Mesenchymal stem cell of adipose (primary cell): Measurements from ENCODE around the gene FGB.

DNA sequence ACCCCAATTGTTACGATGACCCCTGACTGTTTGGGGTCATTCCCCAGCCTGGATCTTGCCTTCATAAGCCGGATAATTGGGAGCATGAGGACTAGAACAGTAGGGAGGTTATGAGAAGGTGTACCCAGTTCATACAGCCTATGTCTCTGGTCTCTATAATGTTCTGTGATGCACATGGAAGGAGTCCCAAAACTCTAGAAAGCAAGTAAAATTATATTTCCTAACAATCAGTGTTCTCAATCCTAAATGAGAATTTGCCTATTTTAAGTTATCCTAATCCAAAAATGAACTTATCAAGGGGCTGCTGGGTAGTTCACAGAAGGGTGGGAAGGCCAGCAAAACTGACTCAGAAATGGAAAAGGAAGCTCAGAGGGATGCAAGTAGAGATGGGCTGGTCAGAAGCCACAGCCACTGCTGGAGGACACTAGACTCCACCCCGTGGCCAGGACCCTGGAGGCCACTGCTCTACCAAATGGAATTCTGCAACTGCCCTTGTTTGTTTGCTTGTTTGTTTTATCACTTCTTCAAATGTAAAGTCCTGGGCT lies 254.9 kb upstream of the SFRP2 start:
- CAGE, long polyA plus RNA = no peak

- CAGE, long polyA plus RNA = no peak
These were observed 15.5 kb upstream of the DCHS2 start for GRCh38 chr4:154506978-154507577.

GRCh38 chr4:154535306-154536233 lies 14.6 kb downstream of the PLRG1 start:
- CAGE, long polyA plus RNA = no peak

- CAGE, long polyA plus RNA = no peak
These were observed 478 bp downstream of the PLRG1 start for GRCh38 chr4:154549583-154550260.

GRCh38 chr4:154550691-154550940 lies 416 bp upstream of the PLRG1 start:
- CAGE, long polyA plus RNA = no peak

DNA sequence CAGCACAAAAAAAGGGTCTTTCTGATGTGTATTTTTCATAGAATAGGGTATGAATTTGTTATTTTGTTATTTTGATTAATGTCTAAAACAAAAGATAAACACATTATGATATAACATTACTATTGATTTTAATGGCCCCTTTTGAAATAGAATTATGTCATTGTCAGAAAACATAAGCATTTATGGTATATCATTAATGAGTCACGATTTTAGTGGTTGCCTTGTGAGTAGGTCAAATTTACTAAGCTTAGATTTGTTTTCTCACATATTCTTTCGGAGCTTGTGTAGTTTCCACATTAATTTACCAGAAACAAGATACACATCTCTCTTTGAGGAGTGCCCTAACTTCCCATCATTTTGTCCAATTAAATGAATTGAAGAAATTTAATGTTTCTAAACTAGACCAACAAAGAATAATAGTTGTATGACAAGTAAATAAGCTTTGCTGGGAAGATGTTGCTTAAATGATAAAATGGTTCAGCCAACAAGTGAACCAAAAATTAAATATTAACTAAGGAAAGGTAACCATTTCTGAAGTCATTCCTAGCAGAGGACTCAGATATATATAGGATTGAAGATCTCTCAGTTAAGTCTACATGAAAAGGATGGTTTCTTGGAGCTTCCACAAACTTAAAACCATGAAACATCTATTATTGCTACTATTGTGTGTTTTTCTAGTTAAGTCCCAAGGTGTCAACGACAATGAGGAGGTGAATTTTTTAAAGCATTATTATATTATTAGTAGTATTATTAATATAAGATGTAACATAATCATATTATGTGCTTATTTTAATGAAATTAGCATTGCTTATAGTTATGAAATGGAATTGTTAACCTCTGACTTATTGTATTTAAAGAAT lies at the start of gene FGB:
FGB (plus strand) TSS at position 589 of the 860 bp plus-strand sequence.
- CAGE, long polyA plus RNA = no peak

DNA sequence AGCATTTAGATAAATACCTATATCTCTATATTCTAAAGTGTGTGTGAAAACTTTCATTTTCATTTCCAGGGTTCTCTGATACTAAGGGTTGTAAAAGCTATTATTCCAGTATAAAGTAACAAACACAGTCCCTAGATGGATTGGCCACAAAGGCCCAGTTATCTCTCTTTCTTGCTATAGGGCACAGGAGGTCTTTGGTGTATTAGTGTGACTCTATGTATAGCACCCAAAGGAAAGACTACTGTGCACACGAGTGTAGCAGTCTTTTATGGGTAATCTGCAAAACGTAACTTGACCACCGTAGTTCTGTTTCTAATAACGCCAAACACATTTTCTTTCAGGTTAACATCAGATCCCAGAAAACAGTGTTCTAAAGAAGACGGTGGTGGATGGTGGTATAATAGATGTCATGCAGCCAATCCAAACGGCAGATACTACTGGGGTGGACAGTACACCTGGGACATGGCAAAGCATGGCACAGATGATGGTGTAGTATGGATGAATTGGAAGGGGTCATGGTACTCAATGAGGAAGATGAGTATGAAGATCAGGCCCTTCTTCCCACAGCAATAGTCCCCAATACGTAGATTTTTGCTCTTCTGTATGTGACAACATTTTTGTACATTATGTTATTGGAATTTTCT lies 7.4 kb downstream of the FGB start:
- CAGE, long polyA plus RNA = no peak

- CAGE, long polyA plus RNA = no peak
These were observed 11.5 kb downstream of the ASIC5 start for GRCh38 chr4:155854551-155854945.

DNA sequence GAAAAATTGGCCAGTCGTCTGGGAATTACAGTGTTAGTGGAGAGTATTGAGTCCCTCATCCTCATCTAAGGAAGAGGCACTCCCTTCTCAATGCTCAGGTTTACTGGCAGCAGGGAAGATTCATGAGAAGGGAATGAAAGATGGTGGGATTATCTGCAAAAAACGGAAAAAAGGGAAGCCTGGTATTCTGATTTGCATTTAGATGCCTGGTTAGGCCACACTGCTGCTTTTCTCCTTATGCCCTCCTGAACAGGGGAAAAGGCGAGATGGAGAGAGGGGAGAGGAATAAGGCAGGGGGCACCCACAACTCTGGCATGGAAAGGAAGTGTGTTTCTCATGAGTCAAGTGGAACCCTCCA lies 5.4 kb upstream of the CTSO start:
- CAGE, long polyA plus RNA = no peak

DNA sequence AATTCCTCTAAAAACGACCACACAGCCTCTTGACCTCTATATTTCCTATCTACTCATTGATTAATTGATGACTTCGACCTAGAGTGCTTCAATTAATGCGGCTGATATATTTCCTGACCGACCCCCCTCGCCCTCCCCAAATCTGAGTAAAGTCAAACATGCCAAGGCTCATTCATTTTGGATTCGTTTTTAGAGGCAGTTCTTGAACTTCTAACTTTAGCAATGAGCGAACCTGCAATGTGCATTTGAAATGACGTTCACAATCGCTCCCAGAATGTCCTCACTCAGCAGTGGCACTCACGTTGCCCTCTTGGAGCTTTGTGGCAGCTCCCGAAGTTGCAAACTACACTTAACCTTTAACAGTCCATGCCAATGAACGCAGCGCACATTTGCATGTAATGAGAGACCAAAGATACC lies 1.3 kb downstream of the PDGFC start:
- CAGE, long polyA plus RNA = no peak

GRCh38 chr4:158094732-158095485 lies 77.9 kb downstream of the GASK1B start:
- CAGE, long polyA plus RNA = no peak

- CAGE, long polyA plus RNA = no peak
These were observed 10.1 kb downstream of the GASK1B start for GRCh38 chr4:158162722-158163140.

DNA sequence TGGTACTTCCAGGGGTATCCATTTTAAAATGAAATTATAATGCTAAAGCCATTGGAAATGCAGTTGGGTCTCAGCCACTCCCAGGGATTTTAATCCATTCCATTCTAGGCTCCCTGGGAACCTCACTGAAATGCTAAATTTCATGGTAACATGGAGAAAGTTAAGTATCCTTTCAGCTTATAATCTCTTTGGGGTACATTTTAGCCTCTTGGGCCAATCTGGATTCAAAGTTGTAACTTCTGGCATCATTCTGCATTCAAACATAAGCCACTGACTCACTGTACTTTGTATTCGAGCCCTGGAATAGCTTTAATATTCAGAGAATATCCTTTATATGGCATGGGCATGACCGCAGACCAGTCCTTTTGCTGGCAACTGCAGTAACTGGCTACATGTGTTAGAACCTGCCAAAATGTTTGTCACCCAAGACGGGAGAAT lies 3.4 kb downstream of the GASK1B start:
- CAGE, long polyA plus RNA = no peak

- CAGE, long polyA plus RNA = no peak
These were observed 2.3 kb downstream of the GASK1B start for GRCh38 chr4:158170390-158171114.

GRCh38 chr4:158302458-158302926 lies 92.2 kb downstream of the TMEM144 start:
- CAGE, long polyA plus RNA = no peak

DNA sequence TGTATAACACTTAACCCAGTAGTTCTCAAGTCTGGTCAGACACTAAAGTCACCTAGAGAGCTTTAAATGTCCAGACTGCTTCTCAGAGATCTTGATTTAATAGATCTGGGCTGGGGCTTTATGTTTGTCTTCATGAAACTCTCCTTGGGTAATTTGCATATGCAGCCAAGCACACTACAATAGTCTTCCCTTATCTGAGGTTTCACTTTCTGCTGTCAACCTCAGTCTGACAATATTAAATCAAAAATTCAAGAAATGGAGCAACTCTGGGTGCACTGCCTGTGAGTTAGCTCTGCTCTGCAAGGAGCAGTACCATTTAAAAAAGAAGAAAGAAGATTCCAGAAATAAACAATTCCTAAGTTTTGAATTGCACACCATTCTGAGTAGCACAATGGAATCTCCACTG lies 9.2 kb downstream of the FNIP2 start:
- CAGE, long polyA plus RNA = no peak

DNA sequence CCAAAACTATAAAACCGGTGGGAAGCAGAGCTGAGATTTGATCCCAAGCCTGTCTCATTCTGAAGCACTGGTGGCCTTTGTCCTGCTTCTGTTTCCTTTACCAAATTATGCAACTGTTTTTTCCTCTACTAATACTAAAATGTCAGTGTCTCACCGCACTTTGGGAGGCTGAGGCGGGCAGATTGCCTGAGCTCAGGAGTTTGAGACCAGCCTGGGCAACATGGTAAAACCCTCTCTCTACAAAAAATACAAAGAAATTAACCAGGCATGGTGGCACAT lies 52.8 kb downstream of the FNIP2 start:
- CAGE, long polyA plus RNA = no peak

GRCh38 chr4:158945667-158946258 lies 89.3 kb downstream of the C4orf45 start:
- CAGE, long polyA plus RNA = no peak

GRCh38 chr4:159045948-159046392 lies 10.9 kb upstream of the C4orf45 start:
- CAGE, long polyA plus RNA = no peak

DNA sequence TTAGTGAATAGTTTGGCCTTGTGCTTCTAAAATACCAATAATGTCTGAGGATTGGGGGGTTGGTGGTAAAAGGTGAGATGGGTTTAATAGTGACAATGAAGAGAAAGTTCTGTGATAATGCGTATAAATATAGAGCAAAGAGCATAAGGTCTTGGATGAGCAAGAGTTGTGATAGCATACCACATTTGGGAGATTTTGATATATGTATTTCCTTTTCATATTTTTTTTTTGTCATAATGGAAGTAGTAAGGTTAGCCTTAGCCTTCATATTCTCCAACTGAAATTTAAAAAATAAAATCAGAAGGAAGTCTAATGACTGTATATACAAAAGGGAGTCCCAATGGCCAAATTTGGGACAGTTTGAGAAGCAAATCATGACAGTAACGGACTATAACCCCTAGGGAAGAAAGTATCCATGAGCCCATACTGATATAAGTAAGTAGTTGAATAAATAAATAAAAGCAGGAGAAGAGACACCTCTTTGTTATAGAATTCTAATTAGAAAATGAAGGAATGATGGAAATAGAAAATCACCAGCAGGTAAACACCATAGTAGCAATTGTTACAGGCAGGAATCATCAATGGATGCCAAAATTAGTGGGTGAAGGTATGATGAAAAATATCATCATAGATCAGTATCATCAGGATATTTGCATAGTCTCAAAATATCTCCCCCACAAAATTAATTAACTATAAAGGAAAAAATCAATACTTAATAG lies 9.4 kb downstream of the RAPGEF2 start:
- CAGE, long polyA plus RNA = no peak